ENCODE measurements around a stretch of chr2.

- PRO-cap: no peak
Measured at GRCh38 chr2:32305394-32306282, 27.9 kb downstream of the YIPF4 start.

DNA sequence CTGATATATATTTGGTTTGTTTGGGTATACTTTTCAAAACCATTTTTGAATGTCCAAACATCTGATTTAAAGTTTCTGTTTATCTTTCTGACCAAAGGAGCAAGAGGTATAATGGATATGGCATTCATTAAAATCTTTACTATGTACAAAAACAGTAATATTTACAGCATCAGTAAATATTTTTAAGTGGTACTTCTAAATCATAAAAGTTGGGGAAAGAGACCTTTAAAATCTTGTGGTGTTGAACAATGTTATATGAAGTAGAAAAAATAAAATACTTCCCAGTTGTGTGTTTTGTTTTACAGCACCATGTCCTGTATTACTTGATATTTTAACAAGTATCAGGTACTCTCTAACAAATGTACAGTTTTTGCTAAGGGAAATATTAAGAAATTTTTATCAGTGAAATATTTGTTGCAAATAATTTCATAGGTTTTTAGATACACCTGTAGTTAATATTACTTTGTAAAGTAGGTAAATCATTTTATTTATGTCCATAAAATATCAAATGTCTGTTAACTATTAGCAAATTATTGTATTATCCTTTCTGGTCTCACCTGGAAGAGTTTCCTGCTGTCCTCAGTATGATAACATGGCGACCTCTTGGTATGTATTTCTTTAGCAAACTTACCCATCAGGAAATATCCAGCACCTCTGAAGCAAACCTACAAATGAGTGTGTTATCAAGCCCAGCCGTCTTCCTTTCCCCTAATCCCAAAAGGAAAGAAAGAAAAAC lies 28.7 kb downstream of the YIPF4 start:
- PRO-cap: no peak

DNA sequence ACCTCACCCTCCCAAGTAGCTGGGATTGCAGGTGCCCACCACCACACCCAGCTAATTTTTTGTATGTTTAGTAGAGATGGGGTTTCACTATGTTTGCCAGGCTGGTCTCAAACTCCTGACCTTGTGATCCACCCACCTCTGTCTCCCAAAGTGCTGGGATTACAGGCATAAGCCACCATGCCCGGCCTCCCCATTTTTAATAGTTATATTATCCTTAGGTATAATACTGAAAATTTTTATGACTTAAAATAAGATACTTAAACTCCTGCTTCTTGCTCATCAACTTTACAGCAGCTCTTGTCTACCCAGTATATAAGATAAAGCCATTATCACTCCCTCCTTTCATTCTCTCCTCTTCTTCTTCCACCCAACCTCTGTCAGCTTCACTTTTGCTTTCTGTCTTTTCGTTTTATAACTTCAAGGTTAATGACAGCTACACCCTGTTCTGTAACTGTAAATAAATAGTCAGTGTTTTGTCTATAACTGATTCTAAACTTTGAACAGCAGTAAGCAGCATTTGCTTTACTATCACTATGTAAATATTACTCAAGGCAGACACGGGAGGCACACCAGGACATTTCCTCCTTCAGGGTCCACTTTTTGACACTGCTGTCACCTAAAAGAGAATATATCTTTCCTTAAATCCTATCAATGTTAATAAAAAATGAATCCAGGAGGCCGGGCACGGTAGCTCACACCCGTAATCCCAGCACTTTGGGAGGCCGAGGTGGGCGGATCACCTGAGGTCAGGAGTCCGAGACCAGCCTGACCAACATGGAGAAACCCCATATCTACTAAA lies 27.8 kb upstream of the BIRC6 start:
- PRO-cap: no peak

DNA sequence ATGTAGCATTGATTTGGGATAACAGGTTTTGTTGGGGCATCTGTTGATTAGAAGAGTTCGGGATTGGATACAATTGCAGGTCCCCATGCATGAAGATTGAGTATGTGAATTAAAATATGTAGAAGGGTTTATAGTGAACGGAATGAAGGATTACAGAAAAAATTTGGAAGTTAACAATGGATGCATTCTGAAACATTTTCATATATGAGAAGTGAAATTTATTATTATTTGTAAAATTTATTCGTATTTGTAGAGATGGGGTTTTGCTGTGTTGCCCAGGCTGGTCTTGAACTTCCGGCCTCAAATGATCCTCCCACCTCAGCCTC lies 2.6 kb downstream of the BIRC6 start:
- PRO-cap: no peak

GRCh38 chr2:32464413-32464964 lies 107.7 kb downstream of the BIRC6 start:
- PRO-cap: no peak

DNA sequence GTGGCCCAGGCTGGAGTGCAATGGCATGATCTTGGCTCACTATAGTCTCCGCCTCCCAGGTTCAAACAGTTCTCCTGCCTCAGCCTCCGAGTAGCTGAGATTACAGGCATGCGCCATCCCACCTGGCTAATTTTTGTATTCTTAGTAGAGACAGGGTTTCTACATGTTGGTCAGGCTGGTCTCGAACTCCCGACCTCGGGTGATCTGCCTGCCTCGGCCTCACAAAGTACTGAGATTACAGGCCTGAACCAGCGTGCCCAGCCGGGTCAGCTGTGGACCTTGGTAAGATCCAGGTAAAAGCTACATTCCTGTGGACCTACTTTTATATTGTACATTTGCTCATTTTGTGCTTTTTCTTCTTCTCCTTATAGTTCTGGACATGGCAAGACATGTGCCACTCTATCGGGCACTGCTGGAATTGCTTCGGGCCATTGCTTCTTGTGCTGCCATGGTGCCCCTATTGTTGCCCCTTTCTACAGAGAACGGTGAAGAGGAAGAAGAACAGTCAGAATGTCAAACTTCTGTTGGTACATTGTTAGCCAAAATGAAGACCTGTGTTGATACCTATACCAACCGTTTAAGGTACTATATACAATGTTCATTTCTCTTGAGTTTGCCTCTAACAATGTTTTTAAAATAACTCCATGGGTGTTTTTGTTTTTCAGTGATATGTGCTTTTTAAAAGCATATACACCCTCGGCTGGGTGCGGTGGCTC lies 52.9 kb upstream of the TTC27 start:
- PRO-cap: no peak

DNA sequence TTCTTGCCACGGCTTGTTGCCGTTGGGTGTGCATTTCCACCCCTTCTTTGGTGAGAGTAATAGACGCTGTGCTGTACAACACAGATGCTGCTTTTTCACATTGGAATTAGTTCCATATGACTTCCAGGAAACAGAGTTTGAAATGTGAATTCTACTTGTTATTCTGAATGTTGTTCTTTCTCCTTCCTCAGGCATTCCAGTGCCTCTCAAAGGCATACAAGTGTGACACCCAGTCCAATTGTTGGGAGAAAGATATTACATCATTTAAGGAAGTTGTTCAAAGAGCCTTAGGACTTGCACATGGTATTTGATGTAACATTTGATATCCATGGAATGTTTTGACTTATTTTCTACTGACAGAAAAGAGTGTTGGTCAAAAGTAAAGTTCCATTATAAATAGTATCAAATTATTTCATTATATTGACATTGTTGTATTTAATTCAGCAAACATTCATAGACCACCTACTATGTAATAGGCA lies 134.4 kb upstream of the LTBP1 start:
- PRO-cap: no peak

- PRO-cap: no peak
Measured at GRCh38 chr2:32937947-32938375, 8.8 kb upstream of the LTBP1 start.

- PRO-cap: no peak
Measured at GRCh38 chr2:33346549-33346921, 129.9 kb upstream of the RASGRP3 start.

- PRO-cap: no peak
Measured at GRCh38 chr2:33444874-33445517, 31.5 kb upstream of the RASGRP3 start.

- PRO-cap: no peak
Measured at GRCh38 chr2:33530182-33531284, 54.1 kb downstream of the RASGRP3 start.

DNA sequence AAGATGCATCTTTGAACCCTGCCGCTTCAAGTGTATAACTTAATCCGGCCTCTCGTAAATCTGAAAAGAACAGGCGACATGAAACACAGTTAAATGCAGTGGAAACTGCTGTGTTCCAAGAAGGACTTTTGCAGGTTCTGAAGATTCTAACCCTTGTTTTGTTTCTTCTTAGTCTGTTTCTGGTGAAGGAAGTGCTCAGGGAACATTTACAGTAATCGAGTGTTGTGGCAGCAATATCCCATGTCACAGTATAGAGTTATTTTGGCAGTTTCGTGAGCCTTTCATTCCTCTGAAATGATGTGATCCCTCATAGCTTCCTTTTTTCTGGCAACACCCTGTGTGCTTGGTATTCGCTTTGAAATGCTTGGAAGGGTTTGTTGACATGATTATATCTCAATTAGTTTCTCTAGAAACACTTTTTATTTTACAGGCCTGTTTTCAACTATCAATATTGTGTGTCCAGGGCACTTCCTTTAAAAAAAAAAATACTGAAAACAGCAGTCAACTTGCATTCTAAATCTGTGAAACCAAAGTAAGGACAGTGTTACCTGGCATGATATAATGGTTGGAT lies 2.8 kb downstream of the CRIM1 start:
- PRO-cap: no peak

DNA sequence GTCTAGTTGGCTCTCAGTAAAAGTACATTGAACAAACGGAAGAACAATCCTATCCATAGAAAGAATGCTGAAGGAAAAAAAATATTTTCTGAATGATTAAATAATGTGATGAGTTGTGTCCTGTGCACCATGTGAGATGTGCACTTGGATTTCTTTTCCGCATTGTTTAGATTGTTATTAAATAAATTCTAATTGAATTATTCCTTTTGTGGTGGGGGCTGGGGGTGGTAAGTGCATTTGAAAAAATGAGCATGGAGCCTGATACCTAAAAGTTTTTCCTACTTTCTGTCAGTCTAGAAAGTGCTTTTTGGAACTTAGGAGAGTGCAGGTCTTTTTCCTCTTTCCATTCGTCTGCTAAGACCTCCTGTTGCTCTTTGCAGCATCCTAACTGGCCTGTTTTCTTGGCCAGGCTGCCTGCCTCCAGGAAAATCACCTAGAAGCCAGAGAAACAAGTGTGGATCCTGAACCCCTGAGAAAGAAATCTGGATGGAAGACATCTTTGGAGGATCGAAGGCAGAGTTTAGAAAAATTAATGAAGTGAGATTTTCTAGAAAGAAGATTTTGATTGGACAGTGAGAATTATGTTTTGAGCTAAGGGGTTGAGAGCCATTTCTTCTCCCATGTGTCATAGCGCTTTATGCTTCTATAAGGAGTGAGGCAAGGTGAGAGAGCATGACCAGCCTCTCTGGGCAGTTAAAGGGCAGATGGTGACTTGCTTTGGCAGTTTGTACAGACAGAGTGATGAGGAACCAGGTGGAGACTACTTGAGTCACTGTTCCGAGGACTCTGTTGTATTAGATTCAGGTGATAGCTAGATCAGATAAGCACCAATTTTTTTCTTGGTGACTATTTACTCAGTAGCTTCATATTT lies 4.2 kb downstream of the CRIM1 start:
- PRO-cap: no peak

DNA sequence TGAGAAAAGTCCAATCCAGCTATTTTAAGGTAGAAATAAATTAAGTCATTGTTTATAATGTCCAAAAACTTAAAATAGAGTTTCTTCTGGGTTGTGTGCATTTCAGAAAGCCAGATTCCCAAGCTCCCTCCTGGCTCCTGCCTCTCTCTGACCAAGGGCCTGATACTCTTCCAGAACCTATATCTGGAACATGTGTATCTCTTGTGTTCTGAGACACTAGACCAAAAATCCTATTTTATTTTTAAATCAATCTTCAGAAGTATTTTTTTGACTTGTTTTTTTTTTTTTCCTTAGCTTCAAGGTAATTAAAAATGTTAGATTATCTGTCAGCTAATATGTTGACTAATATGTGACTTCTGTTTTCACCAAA lies 93.2 kb downstream of the CRIM1 start:
- PRO-cap: no peak

- PRO-cap: no peak
Measured at GRCh38 chr2:36537127-36537649, 60.8 kb downstream of the FEZ2 start.

DNA sequence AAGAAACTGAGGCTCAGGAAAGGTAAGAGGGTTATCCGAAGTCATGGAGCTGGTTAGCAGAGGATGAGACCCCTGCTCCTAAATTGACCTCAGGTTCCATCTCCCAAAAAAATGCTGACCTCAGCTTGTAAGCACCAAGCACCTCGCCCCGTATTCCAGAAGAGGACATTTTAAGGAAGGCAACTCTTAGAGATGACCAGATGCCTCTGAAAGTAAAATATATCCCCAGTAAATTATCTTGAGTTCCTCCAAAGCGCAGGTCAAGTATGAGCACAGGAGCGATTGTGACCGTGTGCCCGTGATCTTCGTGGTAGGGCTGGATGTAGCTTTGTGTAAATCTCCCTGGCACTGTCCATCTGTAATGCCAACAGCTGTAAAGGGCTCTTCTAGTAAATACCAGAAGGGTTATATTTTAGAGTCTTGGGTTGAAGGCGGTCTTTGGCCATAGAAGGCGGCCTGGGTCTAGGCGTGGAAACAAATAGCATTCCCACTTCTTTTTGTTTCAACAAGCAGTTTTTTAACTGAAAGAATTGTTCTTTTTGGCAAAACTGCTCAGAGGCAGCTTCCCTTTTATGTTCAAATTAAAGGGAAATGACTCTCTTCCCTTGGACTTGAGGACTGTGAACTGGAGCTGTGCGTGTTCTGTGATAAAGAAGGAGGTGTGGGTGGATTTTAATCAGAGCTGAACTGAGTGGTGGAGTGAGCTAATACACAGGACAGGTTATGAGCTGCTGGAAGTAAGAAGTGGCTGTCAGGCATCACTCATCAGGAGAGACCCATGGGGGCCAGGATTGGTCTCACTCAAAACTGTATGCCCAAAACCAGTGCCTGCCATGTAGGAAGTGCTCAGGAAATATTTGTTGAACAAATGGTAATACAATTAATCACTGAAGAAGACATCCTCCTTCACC lies 56.3 kb downstream of the FEZ2 start:
- PRO-cap: no peak

- PRO-cap: no peak
Measured at GRCh38 chr2:36548894-36549704, 48.9 kb downstream of the FEZ2 start.

DNA sequence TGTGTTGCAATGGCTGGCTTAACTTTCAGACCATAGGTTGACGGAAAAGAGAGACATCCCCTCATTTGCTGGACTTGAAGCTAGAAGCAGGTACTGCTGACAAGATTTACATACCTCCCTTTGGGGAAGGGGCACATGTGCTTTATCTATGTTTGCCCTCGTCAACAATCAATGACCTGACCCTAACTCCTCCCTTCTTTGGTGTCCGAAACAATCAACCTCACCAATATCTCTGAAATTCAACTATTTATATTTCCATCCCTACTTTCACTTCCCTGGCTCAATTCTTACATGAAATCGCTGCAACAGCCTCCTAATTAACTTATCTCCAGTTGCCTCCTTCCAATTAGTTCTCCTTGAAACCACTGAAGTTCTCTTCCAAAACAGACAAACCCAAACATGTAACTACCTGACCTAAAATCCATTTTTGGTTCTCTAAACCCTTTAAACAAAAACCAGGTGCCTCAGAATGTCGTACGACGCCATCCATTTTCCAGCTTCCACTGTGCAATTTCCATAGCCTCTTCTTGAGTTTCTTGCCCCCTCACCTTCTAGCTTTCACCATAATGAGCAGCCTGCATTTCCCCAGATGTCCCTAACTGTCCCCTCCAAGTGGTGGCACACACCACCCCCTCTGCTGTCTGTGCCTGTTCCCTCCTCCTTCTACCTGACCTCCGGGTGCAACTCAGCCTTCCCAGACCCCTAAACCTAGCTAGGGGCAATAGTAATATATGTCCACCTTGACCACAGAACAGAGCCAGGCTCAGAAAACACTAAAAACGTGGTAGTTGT lies 32.9 kb downstream of the FEZ2 start:
- PRO-cap: no peak

DNA sequence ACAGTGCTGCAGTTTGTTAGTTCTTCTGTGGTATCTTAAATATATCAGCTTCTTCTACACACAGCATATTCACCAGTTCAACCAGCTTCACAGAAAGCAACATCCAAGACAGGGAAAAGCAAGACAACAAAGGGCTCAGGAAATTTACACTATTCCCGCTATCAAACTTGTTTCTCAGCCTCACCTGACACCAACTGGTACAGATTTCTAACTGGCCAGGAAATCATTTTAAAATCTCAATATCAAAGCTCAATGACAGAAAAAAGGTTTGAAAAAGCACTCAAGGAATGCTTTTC lies 28.4 kb downstream of the FEZ2 start:
- PRO-cap: no peak

DNA sequence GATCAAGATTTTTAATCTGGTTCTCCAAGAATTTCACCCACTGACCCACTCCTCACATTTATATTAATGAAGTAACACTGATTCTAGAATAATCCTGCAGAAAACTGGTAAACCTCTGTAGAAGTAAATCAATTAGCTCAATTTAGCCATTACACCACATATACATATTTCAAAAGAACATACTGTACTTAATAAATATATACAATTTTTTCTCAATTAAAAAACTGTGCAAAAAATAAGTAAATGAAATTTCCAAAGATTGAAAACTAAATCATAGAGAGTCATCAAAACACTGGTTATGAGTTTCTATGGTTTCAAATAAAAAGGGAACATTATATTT lies 10.3 kb downstream of the PRKD3 start:
- PRO-cap: no peak